Caco-2 (cell line): ENCODE measurements around the genes DOK6 and PTGR3.

GRCh38 chr18:69400045-69401227, at the start of gene DOK6:
TSS of gene DOK6 (plus strand) at chr18:69400888.
- PRO-cap = no peak
- RRBS = 96% methylated on average over 39 of the region's 129 CpGs

DNA sequence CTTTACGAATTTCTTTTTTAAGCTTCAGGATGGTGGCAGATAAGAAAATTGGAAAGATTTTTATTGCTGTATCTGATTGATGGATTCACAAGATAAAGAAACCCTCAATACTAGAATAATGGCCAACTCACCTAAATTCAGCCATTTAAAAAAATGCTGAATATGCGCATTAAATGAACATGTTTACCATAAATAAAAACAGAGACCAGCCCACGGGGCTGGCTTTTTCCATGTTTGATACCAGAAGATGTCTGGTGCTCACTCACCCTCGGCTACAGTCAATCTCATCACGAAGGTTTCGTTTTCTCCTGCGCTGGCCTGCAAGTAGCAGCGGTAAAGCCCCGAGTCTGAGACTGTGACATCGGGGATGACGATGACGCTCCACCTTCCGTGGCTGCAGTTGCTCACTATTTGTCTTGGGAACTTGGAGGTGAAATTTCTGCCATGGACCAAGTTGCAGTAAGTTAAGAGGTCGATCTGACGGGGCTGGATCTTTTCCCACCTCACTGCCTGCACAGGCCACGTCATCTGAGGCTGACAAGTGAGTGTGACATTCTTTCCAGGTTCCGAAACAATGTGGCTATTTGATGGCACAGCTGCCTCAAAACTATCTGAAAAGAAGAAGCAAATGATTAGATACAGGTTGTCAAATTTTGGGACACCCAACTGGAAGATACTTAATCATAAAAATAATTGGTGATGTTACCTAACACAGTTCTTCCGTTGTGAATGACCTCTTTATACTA, 52.1 kb downstream of the CD226 start:
- PRO-cap = no peak
- RRBS = no CpG with 5 or more reads among the region's 18 CpGs

DNA sequence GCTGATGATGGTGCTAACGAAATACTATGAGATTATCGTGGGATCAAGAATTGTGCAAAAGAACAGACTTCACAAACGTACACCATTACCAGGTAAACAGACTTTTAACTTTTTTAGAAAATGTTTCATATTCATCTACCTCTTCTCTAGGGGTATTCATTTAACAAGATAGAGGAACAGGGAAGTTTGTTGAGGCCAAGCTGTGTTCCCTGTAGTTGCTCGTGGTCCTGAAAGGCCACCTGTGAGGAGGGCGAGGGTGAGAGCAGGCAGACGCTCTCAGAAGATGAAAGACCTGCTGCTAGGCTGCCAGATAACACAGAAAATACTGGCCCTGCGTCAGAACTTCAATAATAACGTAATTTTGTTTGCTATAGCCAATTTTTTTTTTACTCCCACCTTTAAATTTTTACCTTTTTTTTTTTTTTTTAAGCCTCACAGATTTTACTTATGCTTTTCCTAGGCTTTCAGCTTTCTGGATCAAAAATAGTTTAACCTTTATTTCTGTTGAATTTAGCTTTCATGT, 42.1 kb downstream of the SOCS6 start:
- PRO-cap = no peak
- RRBS = no CpG with 5 or more reads among the region's 8 CpGs

GRCh38 chr18:70599295-70599770, 310.5 kb downstream of the SOCS6 start:
- PRO-cap = no peak
- RRBS = no CpG with 5 or more reads among the region's 3 CpGs

DNA sequence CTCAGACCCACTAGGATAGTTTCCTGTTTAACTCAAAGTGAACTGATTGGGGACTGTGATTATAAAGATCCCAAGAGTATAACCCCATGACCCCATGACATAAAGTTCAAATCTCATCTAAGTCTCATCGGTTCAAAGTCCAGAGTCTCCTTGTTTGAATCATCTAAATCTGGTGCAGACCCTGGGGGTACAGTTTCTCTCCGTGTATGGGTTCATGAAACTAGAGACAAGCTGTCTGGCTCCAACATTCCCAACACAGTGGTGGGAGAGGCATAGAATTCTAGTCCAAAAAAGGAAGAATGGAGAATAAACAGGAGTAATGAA, 95.6 kb downstream of the NETO1 start:
- PRO-cap = no peak
- RRBS = no CpG with 5 or more reads among the region's 2 CpGs

- PRO-cap = no peak
- RRBS = no CpG with 5 or more reads among the region's 5 CpGs
Measured at GRCh38 chr18:73690110-73690583, 457.5 kb downstream of the FBXO15 start.

DNA sequence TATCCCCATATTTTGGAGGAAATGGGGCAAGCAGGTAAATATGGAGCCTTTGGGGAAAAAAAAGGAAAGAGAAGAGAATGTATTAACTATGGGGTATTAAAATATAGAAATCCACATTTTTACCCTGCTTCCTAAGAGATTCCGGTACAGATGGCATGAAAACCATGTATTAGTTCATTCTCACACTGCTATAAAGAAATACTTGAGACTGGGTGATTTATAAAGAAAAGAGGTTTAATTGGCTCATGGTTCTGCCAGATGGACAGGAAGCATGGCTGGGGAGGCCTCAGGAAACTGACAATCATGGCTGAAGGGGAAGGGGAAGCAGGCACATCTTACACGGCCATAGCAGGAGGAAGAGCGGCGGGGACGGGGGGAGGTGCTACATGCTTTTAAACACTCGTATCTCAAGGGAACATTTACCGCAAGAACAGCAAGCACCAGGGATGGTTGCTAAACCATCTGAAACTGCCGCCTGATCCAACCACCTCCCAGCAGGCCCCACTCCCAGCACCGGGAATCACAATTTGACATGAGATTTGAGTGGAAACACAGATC, 362.9 kb downstream of the FBXO15 start:
- PRO-cap = no peak
- RRBS = no CpG with 5 or more reads among the region's 9 CpGs

GRCh38 chr18:74216704-74216925, 68.3 kb downstream of the TIMM21 start:
- PRO-cap = no peak
- RRBS = no CpG with 5 or more reads among the region's 1 CpG

DNA sequence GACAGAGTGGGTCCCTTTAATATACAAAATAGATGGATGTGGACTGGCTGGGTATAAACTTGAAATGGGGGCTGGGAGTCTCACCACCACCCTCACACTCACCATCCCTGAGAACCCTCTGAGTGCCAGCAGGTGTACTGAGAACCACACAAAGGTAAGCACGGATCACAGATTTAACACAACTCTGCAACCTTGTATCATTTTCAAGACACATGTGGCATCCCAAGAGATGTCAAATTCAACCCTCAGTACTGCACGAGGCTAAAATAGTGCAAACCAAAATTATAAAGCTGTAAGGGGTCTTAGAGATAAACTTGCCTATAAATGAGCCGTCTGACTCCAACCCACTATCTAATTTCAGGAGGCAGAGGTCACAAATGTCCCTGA, 68.6 kb downstream of the TIMM21 start:
- PRO-cap = no peak
- RRBS = no CpG with 5 or more reads among the region's 3 CpGs

- PRO-cap = no peak
- RRBS = no CpG with 5 or more reads among the region's 17 CpGs
Measured at GRCh38 chr18:74269048-74270300, 22.3 kb downstream of the CYB5A start.

GRCh38 chr18:74274844-74275760, 16.7 kb downstream of the CYB5A start:
- PRO-cap = no peak
- RRBS = no CpG with 5 or more reads among the region's 16 CpGs

DNA sequence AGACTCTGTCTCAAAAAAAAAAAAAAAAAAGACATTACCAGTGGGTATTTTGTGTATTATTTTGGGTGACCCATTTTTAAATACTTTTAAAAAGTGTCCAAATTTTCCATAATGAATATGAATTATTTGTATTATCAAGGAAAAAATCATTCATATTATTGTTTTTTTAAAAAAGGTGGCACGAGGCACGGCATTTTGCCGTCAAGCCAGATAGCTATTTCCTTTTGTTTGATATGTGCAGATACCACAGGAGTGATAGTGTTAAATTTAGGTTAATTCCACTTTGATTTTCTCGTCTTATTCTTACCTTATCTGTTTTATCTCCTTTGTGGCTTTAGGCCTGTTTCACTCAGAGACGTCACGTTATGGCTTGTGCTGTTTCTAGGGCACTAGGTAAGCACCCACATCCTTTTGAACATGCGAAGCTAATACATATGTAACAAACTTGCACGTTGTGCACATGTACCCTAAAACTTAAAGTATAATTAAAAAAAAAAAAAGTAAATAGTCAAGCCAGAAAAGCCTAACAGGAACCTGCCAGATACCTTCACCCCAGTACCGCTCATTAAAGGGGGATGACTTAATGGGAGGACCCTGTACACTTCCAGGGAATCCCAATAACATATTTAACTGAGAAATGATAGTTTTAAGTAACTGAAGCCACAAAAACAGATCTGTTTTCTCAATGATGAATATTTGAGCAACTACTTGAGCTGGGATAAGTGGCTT, 57.8 kb downstream of the C18orf63 start:
- PRO-cap = no peak
- RRBS = no CpG with 5 or more reads among the region's 9 CpGs

GRCh38 chr18:74500309-74501036, 4.3 kb downstream of the CNDP2 start:
- PRO-cap = no peak
- RRBS = no CpG with 5 or more reads among the region's 12 CpGs

- PRO-cap = no peak
- RRBS = no CpG with 5 or more reads among the region's 12 CpGs
Measured at GRCh38 chr18:74803561-74804345, 206.1 kb downstream of the ZNF407 start.

GRCh38 chr18:75207306-75207879, 1.5 kb downstream of the PTGR3 start:
- PRO-cap = no peak
- RRBS = no CpG with 5 or more reads among the region's 10 CpGs

GRCh38 chr18:75208798-75209892, at the start of gene PTGR3:
TSS of gene PTGR3 (minus strand) at chr18:75209139.
- PRO-cap = bidirectional peak, plus-strand start at chr18:75209331, minus-strand start at chr18:75209134
- RRBS = 3% methylated on average over 73 of the region's 129 CpGs

DNA sequence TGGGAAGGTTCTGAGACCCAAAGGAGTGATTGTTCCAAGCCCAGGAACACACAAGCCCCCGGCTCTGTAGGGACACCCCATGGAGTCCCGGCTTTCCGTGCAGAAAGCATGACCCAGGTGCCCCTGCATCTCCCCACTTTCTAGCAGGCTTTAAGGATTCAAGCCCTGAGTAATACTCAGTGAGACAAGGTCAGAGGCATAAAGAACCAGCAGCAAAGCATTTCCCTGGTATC, 16.3 kb downstream of the TSHZ1 start:
- PRO-cap = no peak
- RRBS = no CpG with 5 or more reads among the region's 3 CpGs

DNA sequence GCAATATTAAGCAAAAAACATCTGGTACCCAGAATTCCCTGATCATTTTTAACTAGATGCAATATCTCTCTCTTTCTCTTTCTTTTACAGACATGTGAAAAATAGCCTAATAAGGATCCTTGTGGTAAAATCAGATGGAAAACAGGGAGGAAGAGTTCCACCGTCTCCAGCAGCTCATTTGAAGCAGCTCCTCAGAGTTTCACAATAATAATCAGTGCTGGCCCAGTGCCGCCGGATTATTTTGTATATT, 227.5 kb upstream of the SMIM21 start:
- PRO-cap = no peak
- RRBS = no CpG with 5 or more reads among the region's 3 CpGs

DNA sequence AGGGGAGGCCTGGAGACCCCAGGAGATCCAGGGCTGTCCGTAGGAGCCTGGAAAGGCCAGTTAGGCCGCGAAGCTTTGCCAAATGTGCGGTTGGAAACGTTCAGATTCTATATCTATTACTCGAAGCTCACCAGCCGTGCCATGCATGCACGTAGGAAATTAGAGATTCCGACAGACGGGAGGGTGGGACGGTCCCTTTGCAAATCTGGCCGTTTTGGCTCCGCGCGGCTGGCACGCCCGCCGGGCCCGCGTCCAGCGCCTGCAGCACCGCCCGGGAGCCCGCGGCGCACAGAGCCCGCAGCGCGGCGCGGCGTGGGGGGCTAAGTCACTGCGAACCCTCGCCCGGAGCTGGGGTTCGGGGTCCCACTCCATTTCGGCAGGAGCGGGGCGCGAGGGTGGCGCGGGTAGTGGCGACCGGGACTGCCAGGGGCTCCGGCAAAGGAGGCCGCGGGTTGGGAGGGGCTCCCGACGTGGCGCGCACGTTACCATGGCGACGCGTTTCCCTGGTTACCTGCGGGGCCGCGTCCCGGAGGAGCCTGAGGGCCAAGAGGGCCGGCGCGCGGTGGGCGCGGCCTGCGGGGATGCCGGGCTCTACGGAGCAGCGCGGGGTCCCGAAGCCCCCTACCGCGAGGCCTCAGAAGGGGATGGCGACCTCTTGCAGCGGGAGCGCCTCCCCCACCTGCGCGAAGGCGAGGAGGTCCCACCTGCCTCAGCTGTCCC, 488.7 kb upstream of the SMIM21 start:
- PRO-cap = no peak
- RRBS = 92% methylated on average over 31 of the region's 79 CpGs

DNA sequence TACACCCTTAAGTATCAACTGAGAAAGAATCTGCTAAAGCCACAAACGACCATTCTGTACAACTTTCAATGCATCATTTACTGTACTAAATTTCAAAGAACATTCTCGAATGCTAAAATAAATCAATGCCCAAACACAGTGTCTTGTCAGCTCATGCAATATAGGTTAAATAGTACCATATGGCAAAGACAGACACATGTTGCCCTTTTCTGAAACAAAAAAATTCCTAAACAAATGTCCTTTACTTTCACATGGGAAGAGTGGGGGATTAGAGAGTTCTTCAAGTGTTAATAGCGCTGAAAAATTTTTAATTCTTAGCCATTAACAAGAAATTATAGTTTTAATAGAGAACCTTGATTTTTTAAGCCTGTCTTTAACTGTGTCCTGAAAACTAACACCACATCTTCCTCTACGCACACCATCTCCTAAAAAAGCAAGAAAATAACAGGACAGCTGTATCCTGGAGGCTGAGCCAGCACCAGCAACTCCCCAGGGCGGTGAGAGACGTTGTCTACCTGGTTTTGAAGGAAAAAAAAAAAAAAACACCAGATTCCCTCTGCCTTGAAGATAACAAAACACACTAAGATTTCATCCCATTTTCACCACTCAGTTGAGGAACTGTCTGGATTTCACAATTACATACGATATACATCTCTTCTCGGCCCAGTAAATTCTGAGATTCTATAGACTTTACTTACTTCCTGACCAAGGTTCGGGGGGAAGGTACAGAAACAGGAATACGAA, 8.7 kb downstream of the ZNF516 start:
- PRO-cap = no peak
- RRBS = no CpG with 5 or more reads among the region's 10 CpGs